Lung (tissue), 4 donors: ENCODE data around the genes DDI1, KBTBD3 and ALKBH8.

GRCh38 chr11:96324896-96325418 is 18.0 kb downstream of the MAML2 start:
- PRO-cap, result no peak
- RAMPAGE, long total RNA, result no peak
- RRBS, result no CpG with 5 or more reads among the region's 2 CpGs

DNA sequence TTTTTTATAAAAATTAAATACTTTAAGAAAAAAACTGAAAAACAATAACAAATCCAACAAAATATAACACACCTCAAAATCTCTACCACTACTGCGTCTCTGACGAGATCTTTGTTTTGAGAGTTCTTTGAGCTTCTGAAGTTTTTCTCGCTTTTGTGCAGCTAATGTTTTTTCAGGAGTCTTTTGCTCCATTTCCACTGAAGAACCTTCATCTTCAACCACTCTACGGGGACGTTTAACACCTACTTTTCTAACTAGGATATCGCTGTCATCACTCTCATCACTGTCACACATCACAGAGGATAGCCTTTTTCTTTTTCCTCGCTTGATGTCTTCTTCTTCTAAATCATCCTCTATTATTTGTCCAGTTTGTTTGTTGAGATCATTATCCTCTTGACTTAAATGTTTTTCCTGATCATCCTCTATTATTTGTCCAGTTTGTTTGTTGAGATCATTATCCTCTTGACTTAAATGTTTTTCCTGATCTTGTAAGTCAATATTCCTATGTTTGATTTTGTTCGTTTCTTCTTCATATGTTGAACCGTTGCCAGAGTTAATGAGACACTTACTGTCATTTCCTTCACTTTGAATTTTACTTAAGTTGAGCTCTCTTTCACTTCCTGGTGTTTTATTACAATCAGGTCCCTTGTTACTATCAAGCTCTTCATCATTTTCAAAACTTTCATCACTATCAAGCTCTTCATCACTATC is 5.7 kb downstream of the CCDC82 start:
- PRO-cap, result no peak
- RAMPAGE, long total RNA, result no peak
- RRBS, result no CpG with 5 or more reads among the region's 9 CpGs

DNA sequence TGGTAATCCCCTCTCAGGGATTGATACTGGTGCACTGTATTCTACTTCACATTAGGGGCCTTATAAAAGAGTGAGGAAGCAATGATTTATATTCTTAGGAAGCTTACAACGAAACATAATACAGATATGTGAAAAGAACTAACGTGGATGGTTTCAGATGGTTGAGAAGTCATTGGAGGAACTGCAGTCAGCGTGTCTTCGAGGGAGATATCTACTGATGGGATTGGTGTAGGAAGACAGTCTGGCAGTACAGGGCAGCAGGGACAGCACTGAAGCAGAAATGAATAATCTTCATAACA is 28.6 kb downstream of the ARHGAP42 start:
- PRO-cap, result no peak
- RAMPAGE, long total RNA, result no peak
- RRBS, result no CpG with 5 or more reads among the region's 4 CpGs

DNA sequence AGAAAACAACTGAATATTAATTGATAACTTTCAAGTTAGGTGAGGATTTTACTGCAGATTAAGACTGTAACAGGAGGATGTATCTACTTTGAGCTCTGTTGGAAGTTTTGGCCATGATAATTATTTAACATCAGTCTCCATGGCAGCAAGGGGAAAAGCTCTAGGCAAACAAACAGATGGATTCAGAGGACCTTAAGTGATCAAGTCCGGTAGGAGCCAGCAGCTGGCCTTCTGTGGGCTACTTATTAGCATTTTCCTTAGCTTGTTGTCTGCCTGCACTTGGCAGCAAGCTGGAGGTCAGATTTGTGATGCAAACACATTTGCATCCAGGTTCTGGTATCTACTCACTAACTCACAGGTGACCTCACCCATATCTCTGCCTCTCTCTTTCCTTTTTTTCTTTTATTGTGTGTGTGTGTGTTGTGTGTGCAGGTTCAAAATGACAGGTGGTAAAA is 32.2 kb downstream of the ARHGAP42 start:
- PRO-cap, result no peak
- RAMPAGE, long total RNA, result no peak
- RRBS, result no CpG with 5 or more reads among the region's 1 CpG

DNA sequence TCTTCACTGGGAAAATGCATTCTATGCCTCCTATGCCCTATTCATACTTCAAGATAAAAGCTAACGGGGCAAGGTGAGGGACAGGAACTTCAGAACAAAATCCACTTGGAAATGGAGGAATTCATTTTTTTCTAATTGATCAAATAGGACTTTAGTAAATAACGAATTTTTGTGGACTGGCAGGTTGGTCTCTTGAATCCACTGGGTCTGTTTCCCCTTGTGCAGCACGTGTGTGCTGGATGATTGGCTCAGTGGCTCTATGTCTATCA is 144.7 kb downstream of the ARHGAP42 start:
- PRO-cap, result no peak
- RAMPAGE, long total RNA, result no peak
- RRBS, result no CpG with 5 or more reads among the region's 3 CpGs

GRCh38 chr11:101128132-101128605 is 1.4 kb downstream of the PGR start:
- PRO-cap, result no peak
- RAMPAGE, long total RNA, result no peak
- RRBS, result 1% methylated on average over 13 of the region's 40 CpGs

GRCh38 chr11:101431073-101431435 is 152.8 kb downstream of the TRPC6 start:
- PRO-cap, result no peak
- RAMPAGE, long total RNA, result no peak
- RRBS, result no CpG with 5 or more reads among the region's 4 CpGs

- PRO-cap, result no peak
- RAMPAGE, long total RNA, result no peak
- RRBS, result no CpG with 5 or more reads among the region's 10 CpGs
These were observed 36.2 kb upstream of the CFAP300 start for GRCh38 chr11:102010985-102011586.

- PRO-cap, result no peak
- RAMPAGE, long total RNA, result no peak
- RRBS, result no CpG with 5 or more reads among the region's 5 CpGs
These were observed 3.6 kb downstream of the YAP1 start for GRCh38 chr11:102113777-102114361.

DNA sequence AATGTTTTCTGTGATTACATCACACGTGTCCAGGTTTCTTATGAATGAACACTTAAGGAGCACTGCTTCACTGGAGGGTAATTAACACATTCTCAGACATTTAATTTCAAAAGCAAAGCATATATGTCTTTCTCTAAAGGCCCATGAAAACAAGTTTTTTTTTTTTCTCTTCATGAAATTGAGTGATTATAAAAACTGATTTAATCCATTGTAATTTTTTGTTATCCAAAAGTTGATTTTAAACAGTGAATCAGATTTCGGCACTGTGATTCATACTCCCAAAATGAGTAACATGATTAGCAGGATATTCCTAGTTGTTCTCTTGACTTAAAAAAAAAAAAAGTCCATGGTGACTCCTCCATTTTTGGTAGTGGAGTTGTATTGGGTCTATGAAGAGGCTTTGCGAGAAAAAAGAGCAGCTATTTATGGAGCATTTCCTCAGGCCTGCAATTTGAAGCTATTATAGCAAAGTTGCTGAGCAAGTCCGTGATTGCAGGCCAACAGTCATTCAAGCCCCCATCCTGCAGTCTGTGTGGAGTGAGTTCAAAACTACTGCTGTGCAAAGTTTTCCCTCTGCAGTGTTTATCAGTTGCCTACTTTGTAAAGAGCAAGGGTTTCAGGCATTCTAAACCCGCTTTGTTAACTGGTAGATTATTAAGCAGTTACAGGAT is 28.8 kb downstream of the YAP1 start:
- PRO-cap, result no peak
- RAMPAGE, long total RNA, result no peak
- RRBS, result no CpG with 5 or more reads among the region's 5 CpGs

- PRO-cap, result no peak
- RAMPAGE, long total RNA, result no peak
- RRBS, result no CpG with 5 or more reads among the region's 3 CpGs
These were observed 50.7 kb downstream of the TMEM123 start for GRCh38 chr11:102401878-102402348.

DNA sequence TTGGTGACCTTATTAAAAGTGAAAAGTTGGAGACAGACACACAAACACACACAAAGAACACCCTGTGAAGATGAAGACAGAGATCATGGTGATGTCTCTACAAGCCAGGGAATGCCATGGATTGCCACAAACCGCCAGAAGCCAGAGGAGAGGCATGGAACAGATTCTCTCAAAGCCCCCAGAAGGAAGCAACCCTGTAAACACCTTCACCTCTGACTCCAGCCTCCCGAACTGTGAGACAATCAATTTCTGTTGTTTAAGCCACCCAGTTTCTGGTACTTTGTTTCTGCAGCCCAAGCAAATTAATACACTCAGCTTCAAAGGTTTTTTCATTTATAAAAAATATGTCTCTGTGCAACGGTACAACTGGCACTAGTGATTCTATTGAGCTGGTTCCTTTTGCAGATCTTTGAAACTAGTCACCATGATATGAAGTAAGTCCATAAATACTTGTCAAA is 44.9 kb downstream of the TMEM123 start:
- PRO-cap, result no peak
- RAMPAGE, long total RNA, result no peak
- RRBS, result no CpG with 5 or more reads among the region's 3 CpGs

- PRO-cap, result no peak
- RAMPAGE, long total RNA, result no peak
- RRBS, result no CpG with 5 or more reads among the region's 4 CpGs
These were observed 35.7 kb downstream of the TMEM123 start for GRCh38 chr11:102416805-102417365.

DNA sequence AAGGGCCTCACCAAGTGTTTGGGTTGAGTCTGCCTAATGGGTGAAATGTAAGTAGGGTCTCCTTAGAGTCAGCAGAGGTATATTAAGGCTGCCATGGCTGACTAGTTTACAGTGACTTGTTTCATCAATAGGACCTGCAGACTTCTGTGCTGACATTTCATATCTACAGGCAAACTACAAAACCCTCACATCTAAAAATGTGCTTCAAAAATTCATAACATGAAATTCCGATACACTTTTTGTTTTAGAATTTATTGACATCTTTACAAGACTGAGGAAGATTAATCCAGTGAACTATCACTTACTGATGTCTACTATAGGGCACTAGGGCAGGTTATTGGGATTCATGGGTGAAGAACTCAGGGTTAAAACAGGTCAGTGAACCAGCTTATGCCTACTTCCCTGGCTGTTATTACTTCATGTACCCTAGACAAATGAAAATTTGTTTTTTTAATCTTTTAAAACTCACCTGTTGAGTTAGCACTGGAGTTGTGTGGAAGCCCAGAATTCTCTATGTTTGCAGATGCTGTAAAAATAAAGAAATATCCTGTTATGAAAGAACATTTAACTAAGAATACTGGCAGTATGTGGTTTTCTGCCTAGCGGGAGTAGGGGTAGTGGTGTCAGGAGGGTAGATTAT is 4.1 kb downstream of the TMEM123 start:
- PRO-cap, result no peak
- RAMPAGE, long total RNA, result no peak
- RRBS, result no CpG with 5 or more reads among the region's 2 CpGs

- PRO-cap, result no peak
- RAMPAGE, long total RNA, result no peak
- RRBS, result no CpG with 5 or more reads among the region's 9 CpGs
These were observed 30.5 kb downstream of the MMP13 start for GRCh38 chr11:102924834-102925532.

DNA sequence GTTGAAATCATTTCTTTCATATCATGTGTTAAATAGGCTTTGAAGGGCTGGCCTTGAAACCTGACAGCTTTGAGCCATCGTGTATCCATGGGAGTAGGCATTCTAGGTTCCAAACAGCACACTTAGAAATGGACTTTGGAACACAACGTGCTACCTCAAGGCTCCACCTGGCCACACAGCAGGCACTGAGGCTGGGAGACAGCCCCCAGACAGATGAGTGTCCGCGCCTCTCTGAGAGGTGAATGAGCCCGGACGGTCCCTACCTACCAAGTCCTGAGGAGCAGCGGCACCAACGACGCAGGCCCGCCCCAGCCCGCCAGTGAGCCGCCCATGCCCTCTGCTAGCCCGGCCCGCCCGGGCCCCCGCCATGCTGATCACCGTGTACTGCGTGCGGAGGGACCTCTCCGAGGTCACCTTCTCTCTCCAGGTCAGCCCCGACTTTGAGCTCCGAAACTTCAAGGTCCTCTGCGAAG is at the start of gene DDI1:
DDI1 (plus strand) TSS at position 185 of the 473 bp plus-strand sequence.
- PRO-cap, result no peak
- RAMPAGE, long total RNA, result no peak
- RRBS, result 100% methylated on average over 2 of the region's 23 CpGs

DNA sequence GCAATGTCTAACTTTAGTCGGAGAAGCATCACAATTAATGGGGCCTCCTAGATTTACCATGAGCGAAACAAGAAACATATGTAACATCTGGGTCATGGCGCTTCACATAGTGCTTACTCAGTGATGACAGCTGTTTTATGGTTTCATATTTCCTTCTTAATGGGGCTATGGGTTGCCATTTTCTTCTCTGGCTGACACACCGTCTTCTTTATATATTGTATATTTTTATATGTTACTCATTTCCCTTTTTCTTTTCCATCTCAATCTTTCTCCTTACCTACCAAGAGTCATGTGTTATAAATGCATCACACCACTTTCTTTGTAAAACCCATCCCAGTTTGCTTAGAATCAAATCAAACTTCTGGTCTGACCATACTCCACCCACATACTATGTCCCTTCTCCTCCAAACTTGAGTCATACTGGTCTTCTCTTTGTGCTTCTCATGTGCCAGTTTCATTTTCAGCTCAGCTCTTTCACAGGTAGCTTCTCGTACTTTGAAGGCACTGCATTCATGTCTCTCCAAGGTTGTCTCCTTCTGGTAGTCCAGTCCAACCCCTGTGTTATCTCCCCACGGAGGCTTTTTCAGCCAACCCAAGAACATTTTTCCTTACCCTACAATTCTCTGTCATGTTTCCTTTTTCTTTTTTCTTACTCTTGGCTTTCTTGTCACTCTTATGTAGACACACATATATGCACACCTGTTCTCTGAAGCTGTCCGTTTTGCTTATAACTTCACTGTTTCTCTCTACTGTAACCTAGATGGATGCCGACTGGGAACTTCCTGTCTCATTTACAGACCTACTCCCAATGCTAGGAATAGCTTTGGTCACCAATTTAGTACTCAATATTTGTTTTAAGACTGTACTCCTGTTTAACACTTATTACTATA is 60.5 kb downstream of the CASP4 start:
- PRO-cap, result no peak
- RAMPAGE, long total RNA, result no peak
- RRBS, result no CpG with 5 or more reads among the region's 8 CpGs

- PRO-cap, result no peak
- RAMPAGE, long total RNA, result no peak
- RRBS, result no CpG with 5 or more reads among the region's 5 CpGs
These were observed 11.5 kb downstream of the MSANTD4 start for GRCh38 chr11:106010378-106011004.

- PRO-cap, result bidirectional peak, plus-strand start at chr11:106077627, minus-strand start at chr11:106077348
- RAMPAGE, long total RNA, result start-site peak on the minus strand at chr11:106077328-106077354, 43 and 58 reads in 2 replicates
- RRBS, result no CpG with 5 or more reads among the region's 41 CpGs
These were observed at the start of gene KBTBD3 for GRCh38 chr11:106076448-106077498. TSS of gene KBTBD3 (minus strand) at chr11:106077347.

DNA sequence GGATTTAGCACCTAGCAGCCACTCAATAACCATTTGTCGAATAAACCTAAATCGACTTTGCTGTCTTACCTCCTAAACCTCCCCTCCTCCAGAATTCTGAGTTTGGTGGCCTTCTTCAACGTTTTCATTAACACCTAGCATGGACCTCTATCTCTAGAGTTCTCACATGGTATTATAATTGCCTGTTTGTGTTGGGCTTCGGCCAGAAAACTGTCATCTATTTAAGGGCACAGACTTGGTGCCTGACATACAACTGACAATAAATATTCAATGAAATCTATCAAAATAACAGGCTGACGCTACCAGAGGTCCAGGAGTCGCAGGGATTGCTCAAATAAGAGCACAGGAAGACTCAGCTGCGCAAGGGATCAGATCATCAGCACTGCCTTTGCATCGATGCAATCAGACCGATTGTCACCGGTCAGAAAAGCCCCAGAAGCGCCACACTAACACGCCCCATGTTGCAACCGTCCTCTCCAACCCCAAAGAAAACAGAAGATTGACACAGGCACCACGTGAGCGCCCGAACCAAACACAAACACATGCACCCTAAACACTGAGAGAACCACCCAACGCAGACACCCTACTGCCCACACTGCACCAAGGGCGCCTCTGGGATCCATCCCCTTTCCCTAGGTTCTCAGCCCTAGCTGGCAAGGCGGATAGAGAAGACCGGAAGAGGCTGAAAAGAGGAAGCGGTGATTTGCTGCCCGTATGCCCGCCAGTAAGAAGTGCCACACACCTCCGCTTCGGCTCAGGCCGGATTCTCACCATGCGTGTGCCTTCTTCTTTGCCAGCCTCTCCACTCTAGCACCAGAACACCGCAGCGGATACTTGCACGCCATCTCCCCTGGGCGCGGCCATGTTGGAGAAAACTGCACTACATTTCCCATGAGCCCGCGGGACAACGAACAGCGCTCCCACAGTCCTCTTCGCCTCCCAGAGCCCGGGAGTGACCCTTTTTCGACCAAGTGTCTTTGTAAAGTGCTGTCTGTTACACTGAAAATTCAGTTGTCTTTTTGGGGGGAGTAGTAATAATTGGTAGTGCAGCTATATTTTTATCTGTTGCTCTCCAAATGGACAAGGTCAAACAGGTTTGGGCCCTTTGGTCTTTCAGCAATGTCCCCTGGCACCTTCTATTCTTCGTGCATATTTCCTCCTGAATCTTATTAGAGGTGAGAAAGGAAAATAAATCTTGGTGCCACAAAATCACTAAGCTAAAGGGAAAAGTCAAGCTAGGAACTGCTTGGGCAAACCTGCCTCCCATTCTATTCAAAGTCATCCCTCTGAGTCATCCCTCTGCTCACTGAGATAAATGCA is at the start of gene ALKBH8:
ALKBH8 (minus strand) TSS at position 877 of the 1,320 bp plus-strand sequence.
- PRO-cap, result no peak
- RAMPAGE, long total RNA, result no peak
- RRBS, result under 1% methylated on average over 5 of the region's 40 CpGs